Upper lobe of left lung (tissue), 5 donors: Measurements from ENCODE around the genes WDR20, ZNF839 and TRAF3.

GRCh38 chr14:101535669-101536174 lies 225.8 kb upstream of the PPP2R5C start:
- PRO-cap, 2 experiments, result no peak in any of the 2 experiments
- RAMPAGE, long total RNA, 4 experiments, result no peak in any of the 4 experiments

- PRO-cap, 2 experiments, result no peak in any of the 2 experiments
- RAMPAGE, long total RNA, 4 experiments, result no peak in any of the 4 experiments
These were observed 177.0 kb upstream of the PPP2R5C start for GRCh38 chr14:101584547-101584887.

DNA sequence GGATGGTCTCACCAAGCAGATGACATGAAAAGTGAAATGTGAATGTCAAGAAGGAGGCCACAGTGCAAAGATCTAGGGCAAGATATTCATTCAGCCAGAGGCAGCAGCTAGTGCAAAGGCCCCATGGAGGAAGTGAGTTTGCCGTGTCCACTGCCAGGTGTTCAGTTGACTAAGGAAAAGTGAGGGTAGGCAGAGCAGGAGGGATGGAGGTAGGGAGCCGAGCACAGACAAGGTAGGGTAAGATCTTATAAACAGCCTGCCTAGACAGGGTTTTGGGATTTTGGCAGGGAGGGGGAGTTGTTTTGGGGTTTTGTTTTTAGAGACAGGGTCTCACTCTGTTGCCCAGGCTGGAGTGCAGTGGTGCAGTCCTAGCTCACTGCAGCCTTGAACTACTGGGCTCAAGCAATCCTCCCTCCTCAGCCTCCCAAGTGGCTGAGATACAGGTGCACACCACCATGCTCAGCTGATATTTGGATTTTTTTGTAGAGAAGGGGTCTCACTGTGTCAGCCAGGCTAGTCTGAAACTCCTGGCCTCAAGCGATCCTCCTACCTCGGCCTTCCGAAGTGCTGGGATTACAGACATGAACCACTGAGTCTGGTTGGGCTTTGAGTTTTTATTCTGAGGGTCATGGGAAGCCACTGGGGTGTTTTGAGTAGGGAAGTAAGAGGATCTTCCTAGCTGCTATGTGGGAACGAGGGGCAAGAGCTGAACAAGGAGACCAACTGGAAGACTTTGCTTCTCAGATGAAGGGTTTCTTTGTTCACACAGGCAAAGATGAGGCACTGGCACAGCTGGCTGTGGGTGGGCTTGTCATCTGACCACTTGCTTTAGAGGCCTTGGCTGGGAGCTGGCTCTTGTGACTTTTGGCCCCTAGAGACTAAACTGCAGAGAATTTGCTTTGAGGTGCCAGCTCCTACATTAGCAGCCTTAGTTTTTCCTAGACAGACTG lies 12.2 kb downstream of the PPP2R5C start:
- PRO-cap, 2 experiments, result no peak in any of the 2 experiments
- RAMPAGE, long total RNA, 4 experiments, result no peak in any of the 4 experiments

- PRO-cap, 2 experiments, result no peak in any of the 2 experiments
- RAMPAGE, long total RNA, 4 experiments, result no peak in any of the 4 experiments
These were observed 44.1 kb downstream of the PPP2R5C start for GRCh38 chr14:101805405-101806118.

- PRO-cap, 2 experiments, result no peak in any of the 2 experiments
- RAMPAGE, long total RNA, 4 experiments, result no peak in any of the 4 experiments
These were observed 49.2 kb downstream of the PPP2R5C start for GRCh38 chr14:101810664-101811250.

DNA sequence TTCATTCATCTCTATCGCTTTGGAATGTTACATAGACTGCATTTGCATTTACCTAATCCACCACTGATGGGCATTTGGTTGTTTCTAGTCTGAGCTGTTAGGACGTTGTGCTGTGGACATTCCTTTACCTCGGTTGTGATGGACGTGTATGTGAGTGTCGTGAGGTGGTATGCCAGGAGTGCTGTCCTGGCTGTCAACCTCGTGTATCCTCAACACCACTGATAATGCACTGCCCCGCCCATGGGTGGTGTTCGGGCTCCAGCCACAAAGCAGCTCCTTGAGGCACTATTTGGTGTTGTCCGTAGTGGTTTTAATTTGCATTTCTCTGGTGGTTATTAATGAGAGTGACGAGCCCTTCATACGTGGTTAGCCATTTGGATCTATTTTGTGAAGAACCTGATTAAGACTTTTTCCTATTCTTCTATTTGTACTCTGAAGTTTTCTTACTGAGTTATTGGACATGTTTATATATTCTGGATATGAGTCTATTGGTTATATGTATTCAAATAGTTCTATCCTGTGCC lies 87.6 kb downstream of the PPP2R5C start:
- PRO-cap, 2 experiments, result no peak in any of the 2 experiments
- RAMPAGE, long total RNA, 4 experiments, result no peak in any of the 4 experiments

DNA sequence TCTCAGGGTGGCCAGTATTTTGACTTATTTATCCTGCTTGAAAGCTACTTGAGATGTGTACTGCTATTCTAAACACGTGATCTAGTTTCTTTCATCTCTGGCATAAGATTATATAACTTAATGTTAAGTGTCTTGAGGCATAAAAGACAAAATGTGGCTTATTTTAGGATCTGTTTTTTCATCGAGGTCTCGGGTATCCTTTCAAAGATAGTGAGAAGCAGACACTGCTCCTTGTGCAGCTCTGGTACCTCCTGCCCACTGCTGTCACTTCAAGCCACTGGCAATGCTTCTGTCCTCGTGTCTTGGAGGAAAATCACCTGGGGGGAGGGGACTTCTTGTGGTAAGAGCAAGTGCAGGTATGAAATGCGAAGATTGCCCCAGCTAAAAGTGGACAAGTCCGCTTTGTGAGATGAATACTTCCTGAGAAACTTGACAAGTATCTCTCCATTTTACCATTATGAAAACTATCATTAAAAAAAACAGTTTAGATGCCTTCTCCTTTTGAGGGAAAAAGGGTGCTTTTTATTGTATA lies 37.8 kb upstream of the DYNC1H1 start:
- PRO-cap, 2 experiments, result peak in 1 of 2 experiments; most common plus-strand start position 320 of the sequence (in 1); most common minus-strand start position 260 of the sequence (in 1)
- RAMPAGE, long total RNA, 4 experiments, result no peak in any of the 4 experiments

DNA sequence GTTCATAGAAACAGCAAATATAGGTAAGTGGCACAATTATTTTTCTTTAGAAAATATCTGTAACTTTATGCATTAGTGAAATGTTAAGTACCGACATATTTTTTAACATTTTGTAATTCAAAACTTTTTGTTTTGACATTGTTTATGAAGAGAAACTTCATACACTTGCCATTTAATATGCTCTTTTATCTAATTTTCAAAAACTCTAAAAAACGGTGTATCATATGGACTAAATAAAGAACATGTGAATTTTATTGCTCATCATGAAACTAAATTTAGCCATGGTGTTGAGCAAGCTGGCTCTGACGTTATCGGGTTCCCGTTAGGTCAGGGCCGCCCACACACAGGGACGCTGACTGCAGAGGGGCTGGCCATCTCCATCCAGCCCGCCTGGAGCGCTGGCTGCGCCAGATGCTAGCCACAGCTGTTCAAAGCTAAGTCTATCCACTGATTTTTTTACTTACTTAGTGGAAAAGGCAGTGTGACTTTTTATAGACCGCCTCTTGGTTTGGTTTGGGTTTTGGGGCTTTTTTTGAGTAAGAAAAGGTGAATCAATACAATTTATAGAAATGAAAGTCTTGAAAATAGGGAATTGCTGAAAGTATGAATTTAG lies 36.5 kb upstream of the DYNC1H1 start:
- PRO-cap, 2 experiments, result peak in 1 of 2 experiments; most common plus-strand start position 346 of the sequence (in 1)
- RAMPAGE, long total RNA, 4 experiments, result no peak in any of the 4 experiments

GRCh38 chr14:102042324-102042795 lies 44.5 kb downstream of the HSP90AA1 start:
- PRO-cap, 2 experiments, result no peak in any of the 2 experiments
- RAMPAGE, long total RNA, 4 experiments, result no peak in any of the 4 experiments

- PRO-cap, 2 experiments, result peak in 2 of 2 experiments; most common plus-strand start chr14:102086535 (in 1); most common minus-strand start chr14:102086345 (in 1)
- RAMPAGE, long total RNA, 4 experiments, result no peak in any of the 4 experiments
These were observed 594 bp downstream of the HSP90AA1 start for GRCh38 chr14:102086239-102086660.

- PRO-cap, 2 experiments, result peak in 2 of 2 experiments; most common plus-strand start chr14:102139889 (in 1); most common minus-strand start chr14:102139615 (in 1)
- RAMPAGE, long total RNA, 4 experiments, result start-site peak on the plus strand in 4 of 4 experiments, at chr14:102139873-102139921 at its widest, 71 to 216 reads per replicate; start-site peak on the minus strand in 1 of 4 experiments, at chr14:102139653-102139798 at its widest, 39 reads per replicate
These were observed at the start of gene WDR20 for GRCh38 chr14:102138813-102140092. Gene WDR20, plus strand, starts transcription at chr14:102139897.

DNA sequence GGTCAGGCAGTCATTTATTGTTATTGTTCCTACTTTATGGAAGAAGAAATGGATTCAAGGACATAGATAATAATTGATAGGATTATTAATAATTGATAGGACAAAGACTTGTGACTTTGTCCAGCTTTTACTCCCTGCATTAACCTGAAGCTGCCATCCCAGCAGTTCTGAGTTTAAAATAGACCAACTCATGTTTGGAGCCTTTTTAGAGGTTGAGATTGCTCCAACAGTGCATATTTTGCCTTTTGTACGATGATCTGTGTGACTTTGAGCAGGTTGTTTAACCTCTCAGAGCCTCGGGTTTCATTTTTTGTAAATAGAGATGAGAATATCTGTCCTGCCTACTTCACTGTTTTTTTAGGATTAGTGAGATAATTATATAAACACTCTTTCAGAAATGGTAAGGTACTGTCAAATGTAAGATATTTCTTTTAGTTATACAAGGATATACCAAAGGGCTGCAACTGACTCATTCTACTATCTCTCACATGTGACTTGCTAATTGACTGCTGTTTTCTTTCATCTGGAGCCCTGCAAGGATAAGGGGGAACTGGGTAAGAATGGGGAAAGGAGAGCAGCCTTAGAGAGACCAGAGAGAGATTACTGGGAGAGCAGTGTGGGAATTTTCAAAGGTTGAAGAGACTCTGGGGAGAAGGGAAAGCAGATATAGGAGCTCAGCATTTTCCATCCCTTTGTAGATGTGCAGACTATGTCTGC lies 15.3 kb downstream of the WDR20 start:
- PRO-cap, 2 experiments, result no peak in any of the 2 experiments
- RAMPAGE, long total RNA, 4 experiments, result start-site peak on the plus strand in 1 of 4 experiments, centred at position 440 of the sequence, 6 reads per replicate

- PRO-cap, 2 experiments, result no peak in any of the 2 experiments
- RAMPAGE, long total RNA, 4 experiments, result no peak in any of the 4 experiments
These were observed 51.8 kb downstream of the MOK start for GRCh38 chr14:102253037-102253739.

DNA sequence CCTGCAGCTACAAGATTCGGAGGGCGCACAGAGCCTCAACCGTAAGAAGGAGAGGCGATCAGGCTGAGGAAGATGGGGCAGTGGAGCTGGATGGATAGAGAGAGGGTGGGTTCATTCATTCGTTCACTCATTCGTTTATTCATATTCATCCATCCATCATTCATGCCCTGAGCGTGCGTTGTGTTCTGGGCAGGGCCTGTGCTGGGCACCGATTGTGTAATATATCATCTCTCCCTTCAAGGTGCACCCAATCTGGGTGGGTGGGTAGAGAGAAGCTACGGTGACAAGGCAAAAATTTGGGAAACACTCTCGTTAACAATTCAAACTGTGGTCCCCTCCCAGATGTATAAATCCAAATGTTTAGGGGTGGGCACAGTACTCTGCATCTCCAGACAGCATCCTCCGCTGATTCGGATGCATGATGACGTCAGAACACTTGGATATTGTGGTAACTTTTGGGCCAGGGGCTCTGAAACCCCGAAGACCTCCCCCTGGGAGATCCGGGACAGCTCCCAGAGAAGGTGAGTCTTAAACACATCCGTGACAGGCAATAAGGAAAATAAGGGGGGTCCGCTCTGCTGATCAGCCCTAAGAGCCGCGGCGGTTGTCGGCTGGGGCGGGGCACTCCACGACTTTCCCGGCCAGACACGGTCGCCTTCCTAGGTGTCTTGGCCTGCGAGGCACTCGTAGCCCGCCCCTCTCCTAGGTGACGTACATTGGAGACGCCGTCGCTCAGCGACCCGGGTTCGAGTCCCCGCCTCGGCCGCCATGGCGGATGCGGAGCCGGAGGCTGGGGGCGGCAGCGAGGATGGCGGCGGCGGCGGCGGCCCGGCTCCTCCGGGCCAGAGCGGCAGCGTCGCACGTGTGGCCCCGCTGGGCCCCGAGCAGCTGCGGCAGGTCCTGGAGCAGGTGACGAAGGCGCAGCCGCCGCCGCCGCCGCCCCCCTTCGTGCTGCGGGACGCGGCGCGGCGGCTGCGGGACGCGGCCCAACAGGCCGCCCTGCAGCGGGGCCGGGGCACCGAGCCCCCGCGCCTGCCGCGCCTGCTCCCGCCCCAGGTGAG lies at the start of gene ZNF839:
TSS of gene ZNF839 (plus strand) at position 749 of the 1,061 bp plus-strand sequence.
- PRO-cap, 2 experiments, result peak in 2 of 2 experiments; most common plus-strand start position 749 of the sequence (in 1); most common minus-strand start position 639 of the sequence (in 1)
- RAMPAGE, long total RNA, 4 experiments, result no peak in any of the 4 experiments

- PRO-cap, 2 experiments, result no peak in any of the 2 experiments
- RAMPAGE, long total RNA, 4 experiments, result no peak in any of the 4 experiments
These were observed 71.5 kb downstream of the ANKRD9 start for GRCh38 chr14:102437924-102438547.

DNA sequence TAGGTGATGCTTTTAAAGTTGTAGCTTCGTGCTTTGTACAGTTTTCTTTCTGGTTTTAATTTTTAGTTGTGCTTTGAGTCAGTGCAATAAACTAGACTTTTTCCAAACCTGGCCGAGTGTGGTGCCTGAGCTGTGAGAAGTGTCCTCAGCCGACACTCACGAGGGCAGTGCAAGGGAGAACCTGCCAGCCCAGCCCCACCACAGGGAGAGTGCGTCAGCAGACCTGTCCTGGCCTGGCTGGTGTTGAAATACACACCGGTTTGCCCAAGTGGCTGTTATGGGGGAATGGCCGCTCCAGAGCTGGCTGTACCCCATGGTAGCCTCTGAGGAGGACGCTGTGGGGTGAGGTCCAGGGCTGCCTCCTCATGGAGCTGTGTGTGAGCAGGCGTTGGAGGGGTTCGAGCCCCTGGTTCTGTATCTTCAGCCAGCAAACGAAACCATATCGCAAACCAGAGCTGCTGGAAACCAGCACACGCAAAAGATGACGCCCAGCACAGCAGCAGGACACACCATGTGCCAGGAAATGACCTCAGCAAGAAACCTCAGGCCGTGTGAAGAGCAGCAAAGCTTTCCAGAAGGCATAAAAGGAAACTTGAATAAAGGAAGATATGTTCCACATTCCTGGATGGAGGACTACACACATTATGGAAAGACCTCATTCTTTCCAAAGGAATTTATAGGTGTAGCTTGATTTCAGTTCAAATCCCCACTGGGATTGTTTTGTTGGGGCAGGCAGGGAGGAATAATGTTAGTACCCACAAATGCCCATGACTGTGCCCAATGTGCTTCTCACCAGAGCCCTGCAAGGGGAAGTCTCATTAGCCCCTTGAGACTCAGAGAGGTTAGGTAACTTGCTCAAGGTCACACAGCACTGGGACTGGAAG lies 9.3 kb downstream of the ANKRD9 start:
- PRO-cap, 2 experiments, result peak in 1 of 2 experiments; most common plus-strand start position 275 of the sequence (in 1); most common minus-strand start position 160 of the sequence (in 1)
- RAMPAGE, long total RNA, 4 experiments, result no peak in any of the 4 experiments

GRCh38 chr14:102554591-102555526 lies 37.6 kb upstream of the RCOR1 start:
- PRO-cap, 2 experiments, result peak in 1 of 2 experiments; most common plus-strand start chr14:102555116 (in 1)
- RAMPAGE, long total RNA, 4 experiments, result no peak in any of the 4 experiments

- PRO-cap, 2 experiments, result peak in 2 of 2 experiments; most common plus-strand start chr14:102591634 (in 1); most common minus-strand start chr14:102591976 (in 1)
- RAMPAGE, long total RNA, 4 experiments, result no peak in any of the 4 experiments
These were observed 790 bp upstream of the RCOR1 start for GRCh38 chr14:102591254-102592464.

GRCh38 chr14:102777228-102778250 lies at the start of gene TRAF3:
Gene TRAF3, plus strand, starts transcription at chr14:102777449.
- PRO-cap, 2 experiments, result peak in 2 of 2 experiments; most common plus-strand start chr14:102777318 (in 1); most common minus-strand start chr14:102777392 (in 1)
- RAMPAGE, long total RNA, 4 experiments, result start-site peak on the plus strand in 2 of 4 experiments, at chr14:102777562-102777598 at its widest, 22 to 37 reads per replicate

- PRO-cap, 2 experiments, result peak in 1 of 2 experiments; most common plus-strand start chr14:102928679 (in 1); most common minus-strand start chr14:102928506 (in 1)
- RAMPAGE, long total RNA, 4 experiments, result start-site peak on the plus strand in 3 of 4 experiments, at chr14:102928650-102928688 at its widest, 74 to 105 reads per replicate; start-site peak on the minus strand in 3 of 4 experiments, at chr14:102928481-102928534 at its widest, 13 to 18 reads per replicate
These were observed 6.4 kb downstream of the AMN start for GRCh38 chr14:102928400-102929679.